ENCODE measurements around a stretch of chr20.

- CAGE, long polyA plus RNA = no peak
- RRBS = no CpG with 5 or more reads among the region's 4 CpGs
Observed at GRCh38 chr20:47610373-47610811, 108.7 kb downstream of the NCOA3 start.

GRCh38 chr20:47672010-47672680, 113.1 kb downstream of the SULF2 start:
- CAGE, long polyA plus RNA = no peak
- RRBS = no CpG with 5 or more reads among the region's 20 CpGs

DNA sequence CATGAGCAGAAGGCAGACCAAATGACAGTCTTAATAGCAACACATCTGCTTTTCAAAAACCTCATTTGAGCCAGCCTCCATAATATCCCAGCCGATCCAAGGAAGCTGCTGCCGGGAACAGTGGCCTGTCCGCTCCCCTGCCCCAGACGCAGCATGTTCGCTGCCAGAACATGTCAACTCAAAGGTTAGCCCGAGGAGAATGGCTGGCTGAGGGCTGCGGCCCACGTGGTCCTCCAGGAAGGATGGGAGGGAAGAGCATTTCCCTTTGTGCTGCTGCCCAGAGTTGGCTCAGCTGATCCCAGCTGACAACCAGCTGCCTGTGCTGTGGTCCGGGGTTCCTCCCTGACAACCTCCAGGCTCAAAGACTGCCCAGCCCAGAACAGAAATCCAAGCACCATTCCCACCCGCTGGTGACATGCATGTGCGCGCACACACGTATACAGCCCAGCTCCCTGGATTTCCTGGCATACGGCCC, 102.9 kb downstream of the SULF2 start:
- CAGE, long polyA plus RNA = no peak
- RRBS = no CpG with 5 or more reads among the region's 14 CpGs

DNA sequence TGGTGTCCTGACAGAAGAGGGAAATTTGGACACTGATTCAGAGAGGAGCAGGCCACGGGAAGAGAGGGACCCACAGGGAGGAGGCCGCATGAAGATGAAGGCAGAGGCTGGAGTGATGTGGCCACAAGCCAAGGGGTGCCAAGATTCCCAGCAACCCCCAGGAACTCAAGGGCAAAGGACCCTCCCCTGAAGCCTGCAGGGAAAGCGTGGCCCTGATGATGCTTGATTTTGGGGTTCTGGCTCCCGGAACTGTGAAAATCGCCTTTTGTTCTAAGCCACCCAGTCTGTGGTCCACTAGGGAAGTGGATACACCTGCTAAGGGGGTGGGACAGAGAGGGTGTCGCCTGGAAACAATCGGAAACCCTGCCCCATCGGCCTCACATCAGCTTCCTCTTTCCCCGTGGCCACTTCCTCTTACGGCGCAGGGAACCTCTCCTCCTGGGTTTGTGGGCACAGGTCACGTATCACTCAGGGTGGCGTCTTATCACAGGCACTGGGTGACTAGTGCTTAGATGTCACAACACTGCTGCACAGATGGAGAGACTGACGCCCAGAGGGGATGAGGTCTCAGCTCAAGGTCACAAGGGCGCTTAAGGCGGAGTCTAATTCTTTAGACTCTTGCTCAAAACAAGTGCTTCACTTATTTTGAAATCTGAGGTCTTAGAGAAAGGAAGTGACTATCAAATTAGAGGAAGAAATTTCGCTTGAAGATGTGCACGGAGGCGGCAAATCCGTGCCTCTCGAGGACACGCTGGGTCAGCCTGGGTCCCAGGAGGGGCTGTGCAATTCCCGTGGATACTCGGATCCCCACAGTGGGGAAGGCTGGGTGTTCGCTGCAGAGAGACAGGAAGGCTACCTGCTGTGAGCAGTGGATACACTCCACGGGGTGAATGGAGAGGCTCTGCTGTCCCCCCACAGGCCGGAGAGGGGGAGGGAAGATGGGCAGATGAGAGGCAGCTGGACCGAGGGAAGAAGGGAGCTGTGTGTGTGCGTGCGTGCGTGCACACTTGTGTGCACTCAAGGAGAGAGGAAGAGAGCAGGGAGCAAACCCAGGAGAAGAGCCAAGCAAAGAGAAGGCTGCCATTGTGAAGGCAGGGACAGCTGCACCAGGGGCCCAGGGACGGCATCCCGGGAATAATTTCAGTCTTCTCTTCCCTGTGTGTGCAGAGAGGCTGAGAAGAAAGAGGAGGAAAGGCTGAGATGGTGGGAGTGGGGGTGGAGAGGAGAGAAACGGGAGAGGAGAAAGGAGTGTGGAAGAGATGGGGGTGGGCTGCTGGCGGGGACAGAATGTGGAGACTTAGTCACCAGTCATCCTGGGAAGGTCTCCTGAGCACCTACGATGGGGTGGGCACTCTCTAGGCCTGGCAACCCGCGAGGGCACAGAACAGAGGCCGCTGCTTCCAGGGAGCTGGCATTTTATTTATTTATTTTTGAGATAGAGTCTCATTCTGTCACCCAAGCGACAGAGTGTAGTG, 57.5 kb downstream of the SULF2 start:
- CAGE, long polyA plus RNA = no peak
- RRBS = no CpG with 5 or more reads among the region's 40 CpGs

DNA sequence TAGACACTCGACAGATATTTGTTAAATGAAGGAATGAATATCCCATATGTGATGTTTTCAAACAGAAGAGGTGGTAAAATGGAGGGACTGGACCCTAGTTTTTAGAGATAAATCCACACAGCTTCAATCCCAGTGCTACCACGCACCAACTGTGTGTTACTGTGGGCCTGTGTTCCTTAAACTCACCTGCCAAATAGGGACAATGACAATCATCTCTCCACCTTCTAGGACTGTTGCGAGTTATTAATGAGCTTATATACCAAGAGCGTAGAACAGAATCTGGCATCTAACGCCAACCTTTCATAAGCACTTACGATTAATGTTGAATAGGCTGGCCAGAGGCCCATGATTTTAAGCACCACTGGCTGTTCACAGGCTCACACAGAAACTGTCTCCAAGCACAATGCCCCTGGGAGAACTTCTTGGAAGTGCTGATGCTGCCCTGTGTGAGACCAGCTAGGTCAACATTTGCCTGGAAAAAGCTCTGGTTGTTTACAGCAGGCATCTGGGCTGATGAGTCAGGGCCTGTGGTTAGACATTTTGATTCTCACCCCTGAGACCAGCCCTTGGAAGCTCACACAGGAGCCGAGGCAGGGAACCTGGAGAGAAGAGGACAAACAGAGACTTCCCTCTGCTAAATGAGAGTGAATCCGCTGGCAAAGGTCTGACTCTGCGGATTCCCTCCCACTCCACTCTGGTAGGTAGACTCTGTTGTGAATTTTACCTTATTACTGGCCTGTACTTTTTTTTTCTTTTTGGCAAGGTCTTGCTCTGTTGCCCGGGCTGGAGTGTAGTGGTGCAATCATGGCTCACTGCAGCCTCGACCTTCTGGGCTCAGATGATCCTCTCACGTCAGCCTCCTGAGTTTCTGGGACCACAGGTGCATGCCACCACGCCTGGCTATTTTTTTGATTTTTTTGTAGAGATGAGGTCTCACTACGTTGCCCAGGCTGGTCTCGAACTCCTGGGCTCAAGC, 6.8 kb upstream of the SULF2 start:
- CAGE, long polyA plus RNA = no peak
- RRBS = no CpG with 5 or more reads among the region's 15 CpGs

- CAGE, long polyA plus RNA = no peak
- RRBS = no CpG with 5 or more reads among the region's 10 CpGs
Observed at GRCh38 chr20:47805784-47806199, 20.5 kb upstream of the SULF2 start.

- CAGE, long polyA plus RNA = no peak
- RRBS = 57% methylated on average over 2 of the region's 13 CpGs
Observed at GRCh38 chr20:48622262-48622857, 205.4 kb downstream of the PREX1 start.

DNA sequence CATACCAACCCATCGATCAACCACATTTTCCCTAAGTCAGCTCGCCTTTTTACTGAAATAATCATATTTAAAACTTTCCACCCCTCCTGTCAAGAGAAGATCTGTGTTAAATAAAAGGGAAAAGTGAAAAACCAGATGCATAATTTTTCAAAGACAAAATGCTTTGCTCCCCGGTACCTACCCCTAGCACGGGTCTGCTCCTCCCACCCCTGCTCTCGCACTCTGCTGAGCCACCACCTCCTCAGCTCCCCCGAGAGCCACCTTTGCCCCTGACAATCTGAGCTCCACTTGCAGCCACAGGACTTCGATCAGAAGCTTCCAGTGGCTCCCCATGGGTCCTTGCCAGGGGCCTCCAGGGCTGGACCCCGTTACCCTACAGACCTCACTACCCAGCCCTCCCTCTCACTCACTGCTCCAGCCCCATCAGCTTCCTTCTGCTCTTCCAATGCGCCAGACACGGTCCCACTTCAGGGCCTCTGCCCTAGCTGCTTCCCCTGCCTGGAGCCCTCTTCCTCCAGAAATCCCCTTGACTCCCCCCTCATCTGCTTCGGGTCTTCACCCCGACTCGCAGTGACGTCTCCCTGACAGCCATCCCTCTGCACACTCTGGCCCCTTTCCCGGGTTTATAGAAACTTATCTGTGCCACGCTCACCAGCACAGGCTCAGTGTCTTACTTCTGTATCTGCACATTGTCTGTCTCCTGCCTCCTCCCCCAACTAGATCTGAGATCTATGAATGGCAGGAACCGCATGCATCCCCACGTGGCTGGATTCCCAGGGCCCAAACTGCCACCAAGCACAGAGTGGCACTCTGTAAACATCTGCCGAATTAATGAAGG, 171.5 kb downstream of the PREX1 start:
- CAGE, long polyA plus RNA = no peak
- RRBS = no CpG with 5 or more reads among the region's 19 CpGs

- CAGE, long polyA plus RNA = no peak
- RRBS = no CpG with 5 or more reads among the region's 12 CpGs
Observed at GRCh38 chr20:48656906-48657446, 170.8 kb downstream of the PREX1 start.

DNA sequence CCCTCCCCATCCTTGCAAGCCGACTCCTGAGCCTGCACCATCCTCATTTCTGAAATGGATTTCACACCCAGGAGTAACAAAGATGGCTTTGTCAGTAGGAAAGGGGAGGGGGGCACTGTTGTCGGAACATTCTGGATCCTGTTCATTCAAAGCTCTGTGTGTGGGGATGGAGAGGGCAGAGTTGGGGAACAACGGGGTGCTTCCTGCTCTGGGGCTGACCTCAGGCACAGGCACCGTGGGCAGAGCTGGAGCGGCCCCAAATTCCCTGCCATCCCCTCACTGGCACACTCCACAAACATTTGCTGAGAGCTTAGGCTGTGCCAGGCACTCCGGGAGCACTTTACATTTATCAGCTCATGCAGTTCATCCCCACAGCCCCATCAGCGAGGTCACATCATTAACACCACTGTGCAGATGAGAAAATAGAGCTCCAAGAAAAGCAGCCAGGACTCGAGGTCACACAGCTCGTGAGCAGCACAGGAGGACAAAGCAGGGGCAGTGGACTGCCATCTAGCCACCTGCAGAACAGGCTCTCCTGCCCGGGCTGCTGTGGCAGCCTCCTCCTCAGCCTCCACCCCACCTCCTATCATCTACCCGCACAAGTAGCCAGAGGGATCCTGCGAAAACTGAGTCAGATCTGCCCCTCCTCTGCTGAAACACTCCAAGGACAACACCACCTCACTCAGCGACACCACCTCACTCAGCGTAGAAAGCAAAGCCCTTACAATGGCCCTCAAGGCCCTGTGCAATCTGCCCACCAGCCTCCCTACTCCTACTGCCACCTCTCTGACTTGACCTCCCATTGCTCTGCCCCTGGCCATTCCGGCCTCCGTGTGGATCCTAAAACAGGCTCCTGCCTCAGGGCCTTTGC, 19.6 kb downstream of the PREX1 start:
- CAGE, long polyA plus RNA = no peak
- RRBS = no CpG with 5 or more reads among the region's 16 CpGs

GRCh38 chr20:48908661-48909207, 12.8 kb upstream of the ARFGEF2 start:
- CAGE, long polyA plus RNA = no peak
- RRBS = no CpG with 5 or more reads among the region's 2 CpGs

- CAGE, long polyA plus RNA = no peak
- RRBS = no CpG with 5 or more reads among the region's 3 CpGs
Observed at GRCh38 chr20:48911171-48911523, 10.4 kb upstream of the ARFGEF2 start.

DNA sequence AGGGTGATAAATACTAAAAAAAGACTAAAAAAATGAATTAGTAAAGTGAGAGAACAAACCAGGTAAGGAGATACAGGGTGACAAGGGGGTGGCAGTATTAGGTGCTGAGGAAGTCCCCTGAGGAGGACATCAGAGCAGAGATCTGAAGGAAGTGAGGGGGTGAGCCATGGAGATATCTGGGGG, 9.9 kb downstream of the ARFGEF2 start:
- CAGE, long polyA plus RNA = no peak

DNA sequence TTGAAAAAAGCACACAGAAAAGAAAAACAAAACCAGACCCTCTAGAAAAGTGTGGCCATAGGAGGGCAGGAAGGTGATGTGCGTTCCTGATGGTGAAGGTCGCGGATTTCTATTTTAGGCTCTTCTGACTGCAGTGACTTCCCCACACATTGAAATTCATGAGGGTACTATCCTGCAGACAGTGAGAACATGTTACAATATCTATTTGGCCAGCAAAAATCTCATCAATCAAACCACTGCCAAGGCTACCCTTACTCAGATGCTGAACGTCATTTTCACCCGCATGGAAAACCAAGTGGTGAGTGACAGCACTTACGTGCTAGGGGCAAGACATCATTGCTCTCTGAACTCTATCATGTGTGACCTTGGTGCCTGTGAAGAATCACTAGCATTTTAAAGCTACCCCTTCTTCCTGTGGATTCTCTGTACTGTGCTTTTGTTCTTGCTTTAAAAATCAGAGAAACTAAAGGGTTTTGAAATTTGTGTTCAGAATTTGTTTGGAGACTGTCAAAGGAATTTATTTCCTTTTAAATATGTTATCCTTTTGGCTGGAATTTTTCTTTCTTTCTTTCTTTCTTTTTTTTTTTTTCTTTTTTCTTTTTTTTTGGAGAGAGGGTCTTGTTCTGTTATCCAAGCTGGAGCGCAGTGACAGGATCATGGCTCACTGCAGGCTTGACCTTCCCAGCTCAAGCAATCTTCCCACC, 31.2 kb downstream of the ARFGEF2 start:
- CAGE, long polyA plus RNA = no peak
- RRBS = no CpG with 5 or more reads among the region's 7 CpGs

DNA sequence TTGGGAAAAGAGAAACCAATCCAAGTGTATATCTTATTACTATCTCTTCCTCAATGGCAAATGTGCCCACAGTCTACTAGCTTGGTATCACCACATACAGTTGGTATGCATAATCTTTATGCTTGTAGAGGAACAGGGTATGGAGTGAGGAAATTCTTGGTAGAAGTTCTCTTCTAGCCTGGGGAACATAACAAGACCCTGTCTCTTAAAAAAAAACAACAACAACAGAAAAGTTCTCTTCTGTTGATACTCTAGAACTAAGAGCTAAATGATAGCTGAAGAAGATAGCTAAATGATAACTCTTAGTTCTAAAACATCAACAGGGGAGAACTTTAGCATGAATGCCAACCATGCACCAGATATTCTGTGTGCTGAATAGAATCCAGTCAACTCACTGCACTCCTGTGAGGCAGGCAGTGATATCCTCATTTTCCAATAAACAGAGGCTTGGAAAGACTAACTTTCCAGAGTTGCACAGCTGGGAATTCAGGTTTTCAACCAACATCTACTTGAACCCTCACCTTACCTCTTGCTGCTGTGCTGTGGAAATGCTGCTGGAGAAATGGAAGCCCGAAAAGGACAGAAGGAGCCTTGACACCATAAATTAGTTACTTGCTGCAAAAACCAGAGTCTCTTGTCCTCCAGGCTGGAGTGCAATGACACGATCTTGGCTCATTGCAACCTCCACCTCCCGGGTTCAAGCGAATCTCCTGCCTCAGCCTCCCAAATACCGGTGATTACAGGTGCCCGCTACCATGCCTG, 25.0 kb downstream of the DDX27 start:
- CAGE, long polyA plus RNA = no peak
- RRBS = no CpG with 5 or more reads among the region's 6 CpGs

DNA sequence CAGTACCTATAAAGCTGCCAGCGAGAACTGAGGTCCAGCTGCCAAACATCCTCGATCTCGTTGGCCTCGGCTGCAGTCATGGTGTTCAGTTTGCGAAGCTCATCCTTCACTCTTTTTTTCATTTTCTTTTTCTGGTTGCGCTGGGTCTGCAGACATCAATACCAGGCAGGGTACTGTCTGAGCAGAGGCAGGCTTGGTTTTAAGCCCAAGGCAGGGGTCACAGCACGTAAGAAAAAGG, 22.1 kb downstream of the ZNFX1 start:
- CAGE, long polyA plus RNA = no peak
- RRBS = no CpG with 5 or more reads among the region's 7 CpGs

GRCh38 chr20:49282702-49282998, 4.8 kb upstream of the ZNFX1 start:
- CAGE, long polyA plus RNA = no peak
- RRBS = no CpG with 5 or more reads among the region's 10 CpGs

DNA sequence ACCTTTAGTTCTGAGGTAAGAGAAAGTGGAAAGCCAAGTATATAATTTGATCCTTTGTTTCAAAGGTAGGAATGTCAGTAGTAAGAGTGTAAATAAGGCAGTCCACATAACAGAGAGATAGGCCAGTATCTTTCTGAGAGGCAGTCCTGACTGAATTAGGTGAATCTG, 6.0 kb upstream of the ZNFX1 start:
- CAGE, long polyA plus RNA = no peak

DNA sequence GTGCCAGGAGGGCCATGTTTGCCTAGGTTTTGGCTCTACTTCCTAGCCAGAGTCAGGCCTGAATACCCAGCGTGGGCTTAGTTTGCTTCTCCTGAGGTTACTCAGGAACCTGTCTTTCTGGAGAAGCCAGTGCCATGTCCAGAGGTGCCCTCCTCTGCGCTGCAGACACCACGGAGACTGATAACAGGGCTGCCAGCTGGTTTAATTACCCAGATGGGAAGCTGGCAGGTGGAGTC, 29.0 kb upstream of the ZNFX1 start:
- CAGE, long polyA plus RNA = no peak
- RRBS = no CpG with 5 or more reads among the region's 3 CpGs

DNA sequence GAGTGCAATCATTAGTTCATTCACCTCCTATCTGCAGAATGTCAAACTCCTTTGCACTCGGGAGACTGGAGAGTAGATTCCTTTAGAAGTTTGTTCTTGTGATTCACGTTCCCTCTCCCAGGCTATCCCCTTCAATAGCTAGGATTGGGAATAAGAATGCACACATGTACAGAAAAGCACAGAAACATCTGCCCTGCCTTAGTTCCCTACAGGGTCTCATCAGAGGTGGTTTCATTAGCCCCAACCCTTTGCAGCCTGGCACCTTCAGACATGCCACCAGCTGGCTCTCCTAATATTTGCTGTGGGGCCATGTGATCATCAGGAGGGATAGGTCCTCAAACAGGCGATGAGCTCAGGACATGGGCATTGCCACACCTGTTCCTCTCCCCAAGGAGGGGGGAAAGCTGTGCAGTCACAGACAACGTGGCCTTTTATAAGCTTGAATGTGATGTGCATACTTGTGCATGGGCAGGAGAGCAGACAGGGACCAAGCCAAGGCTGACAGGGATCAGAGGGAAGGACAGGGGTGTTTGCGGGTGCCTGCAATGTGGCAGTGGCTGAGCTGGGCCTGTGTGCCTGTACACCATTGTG, 78.7 kb upstream of the ZNFX1 start:
- CAGE, long polyA plus RNA = no peak
- RRBS = no CpG with 5 or more reads among the region's 5 CpGs